Islet of Langerhans (tissue), 1 donor: Measurements from ENCODE around the genes CYTH3, ZDHHC4 and CCZ1B.

GRCh38 chr7:5527580-5527980 lies 2.8 kb downstream of the ACTB start:
- RRBS, result no CpG with 5 or more reads among the region's 14 CpGs

DNA sequence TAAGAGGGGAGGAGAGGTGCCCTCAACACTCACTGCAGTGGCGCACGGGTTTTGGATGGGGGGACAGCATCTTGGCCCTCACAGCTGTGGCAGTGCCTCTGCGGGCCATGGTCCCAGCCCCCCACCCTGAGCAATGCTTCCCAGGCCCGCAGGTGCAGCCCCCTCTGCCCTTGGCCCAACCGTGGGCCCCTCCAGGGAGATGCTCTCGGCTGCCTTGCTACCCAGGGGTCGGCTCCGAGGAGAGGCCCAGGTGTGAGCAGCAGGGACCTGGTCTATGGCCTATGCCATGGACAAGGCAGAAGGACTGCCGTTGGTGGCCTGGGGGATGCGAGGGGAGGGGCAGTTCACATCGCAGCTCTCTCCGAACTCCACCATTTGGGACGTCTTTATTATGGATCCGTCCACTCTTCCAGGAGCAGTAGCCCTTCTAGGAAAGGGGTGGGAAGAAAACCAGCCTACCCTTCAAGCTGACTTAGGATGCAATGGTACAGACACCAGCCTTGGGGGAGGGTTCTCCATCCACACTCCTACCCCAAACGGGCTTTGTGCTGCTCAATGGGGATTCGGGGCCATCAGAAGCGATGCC lies 29.8 kb downstream of the FSCN1 start:
- RRBS, result no CpG with 5 or more reads among the region's 17 CpGs

- RRBS, result no CpG with 5 or more reads among the region's 17 CpGs
Measured at GRCh38 chr7:5636285-5637521, 44.1 kb downstream of the FSCN1 start.

DNA sequence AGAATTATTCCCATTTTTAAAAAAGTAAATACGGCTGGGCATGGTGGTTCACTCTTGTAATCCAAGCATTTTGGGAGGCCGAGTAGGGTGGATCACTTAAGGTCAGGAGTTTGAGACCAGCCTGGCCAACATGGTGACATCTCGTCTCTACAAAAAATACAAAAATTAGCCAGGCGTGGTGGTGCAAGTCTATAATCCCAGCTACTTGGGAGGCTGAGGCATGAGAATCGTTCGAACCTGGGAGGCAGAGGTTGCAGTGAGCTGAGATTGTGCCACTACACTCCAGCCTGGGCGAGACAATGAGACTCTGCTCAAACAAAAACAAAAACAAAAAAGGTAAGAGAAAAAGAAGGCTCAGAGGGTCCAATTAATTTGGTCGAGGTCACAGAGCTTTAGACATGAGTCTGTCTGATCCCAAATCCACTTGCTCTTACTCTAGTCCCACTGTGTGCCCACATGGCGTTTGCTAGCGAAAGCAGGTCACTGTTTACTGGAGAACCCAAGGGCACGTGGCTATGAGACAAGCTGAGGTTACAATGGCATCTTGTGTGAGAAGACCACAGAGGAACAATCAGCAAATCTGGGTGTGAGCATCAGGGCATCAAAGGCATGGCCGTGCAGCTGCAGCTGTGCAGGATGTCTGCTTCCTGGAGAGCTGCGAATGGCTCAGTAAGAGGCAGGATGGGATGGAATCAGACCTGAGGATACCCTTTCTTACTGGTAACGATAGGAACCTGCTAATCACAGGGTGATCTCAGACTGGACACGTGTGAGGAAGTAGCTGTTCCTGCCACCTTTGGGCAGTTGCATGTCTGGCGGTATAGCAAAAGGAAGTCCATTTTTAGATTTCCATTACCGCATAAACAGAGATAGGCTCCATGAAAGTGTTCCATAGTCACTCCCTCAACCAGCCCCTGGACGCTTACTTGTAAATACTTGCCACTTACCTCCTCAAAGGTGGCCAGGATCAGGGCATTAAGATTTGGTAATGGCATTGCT lies 69.2 kb downstream of the FSCN1 start:
- RRBS, result no CpG with 5 or more reads among the region's 18 CpGs

GRCh38 chr7:6049771-6050157 lies 9.2 kb downstream of the EIF2AK1 start:
- RRBS, result no CpG with 5 or more reads among the region's 4 CpGs

DNA sequence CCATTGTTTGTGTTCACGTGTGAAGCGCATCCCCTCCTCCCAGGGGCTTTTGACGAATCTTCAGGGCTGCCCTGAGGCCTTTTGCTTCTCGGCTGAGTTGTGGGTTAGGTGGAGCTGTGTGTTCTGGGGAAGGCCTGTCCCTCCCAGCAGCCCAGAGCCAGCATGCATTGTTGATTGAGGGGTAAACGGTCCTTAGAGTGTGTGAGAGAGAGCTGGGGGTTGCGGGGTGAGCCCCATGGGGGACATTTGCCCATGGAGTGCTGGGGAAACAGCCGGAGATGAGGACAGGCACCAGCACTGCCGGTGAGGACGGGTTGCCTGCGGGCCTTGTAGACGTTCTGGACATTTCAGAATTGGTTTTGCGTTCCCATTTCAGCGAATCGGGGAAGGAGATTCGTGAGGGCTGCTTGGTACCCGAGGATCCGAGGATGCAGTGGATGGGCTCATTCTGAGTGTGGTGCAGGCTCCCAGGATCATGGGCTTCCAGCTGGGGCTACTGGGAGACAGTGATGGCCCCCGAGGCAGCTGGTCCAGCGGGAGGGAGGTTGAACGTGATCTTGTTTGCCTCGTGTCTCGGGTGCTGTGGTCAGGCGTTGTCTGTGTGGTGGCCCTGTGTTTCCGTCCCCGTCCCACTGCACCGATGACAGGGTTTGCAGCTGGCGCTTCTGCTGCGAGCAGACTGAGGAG lies 53.7 kb downstream of the USP42 start:
- RRBS, result no CpG with 5 or more reads among the region's 28 CpGs

- RRBS, result 3% methylated on average over 42 of the region's 93 CpGs
Measured at GRCh38 chr7:6272234-6272959, at the start of gene CYTH3. TSS of gene CYTH3 (minus strand) at chr7:6272624.

DNA sequence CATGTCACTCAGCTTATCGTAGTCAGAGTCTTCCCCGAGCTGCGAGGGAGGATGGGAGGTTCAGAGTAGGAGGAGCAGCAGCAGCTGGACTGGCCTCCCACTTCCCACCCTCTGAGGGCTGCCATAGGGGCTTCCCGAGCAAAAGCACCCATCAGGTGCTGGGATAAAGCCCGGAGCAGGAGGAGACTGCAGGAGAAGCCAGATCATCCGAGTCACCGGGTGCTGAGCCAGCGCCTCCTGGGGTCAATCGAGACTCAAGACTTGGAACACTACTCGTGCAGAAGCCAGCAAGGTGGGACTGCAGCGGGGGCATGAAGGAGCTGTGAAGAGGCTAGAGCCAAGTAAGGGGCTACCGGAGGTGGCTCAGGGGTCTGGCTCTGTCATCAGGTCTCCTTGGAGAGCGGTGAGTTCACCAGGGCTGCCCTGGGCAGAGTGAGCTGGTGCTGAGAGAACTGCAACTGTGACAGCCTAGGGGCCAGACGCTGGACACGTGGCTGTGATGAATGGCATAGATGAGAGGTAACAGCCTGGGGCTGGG lies 22.0 kb upstream of the KDELR2 start:
- RRBS, result no CpG with 5 or more reads among the region's 15 CpGs

DNA sequence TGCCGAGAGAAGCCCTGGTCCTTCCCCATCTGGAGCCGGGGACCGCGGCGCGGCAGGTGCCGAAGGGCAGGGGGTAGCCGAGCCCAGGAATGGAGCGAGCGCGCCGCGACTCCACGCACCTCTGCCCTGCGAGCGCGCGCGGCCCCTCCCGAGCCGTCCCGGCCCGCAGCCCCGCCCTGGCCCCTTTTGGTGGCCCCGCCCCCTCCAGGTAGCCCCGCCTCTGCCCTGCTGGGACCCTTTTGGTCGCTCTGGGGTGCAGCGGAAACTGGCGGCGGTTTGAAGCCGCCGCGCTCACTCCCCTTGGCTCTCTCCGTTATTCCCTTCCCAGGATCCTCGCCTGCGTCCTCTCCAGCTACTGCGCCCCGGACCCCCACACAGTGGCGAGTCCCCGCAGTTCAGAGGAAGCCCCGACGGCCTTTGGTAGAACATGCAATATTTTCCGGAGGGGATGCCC lies 20.2 kb downstream of the GRID2IP start:
- RRBS, result 6% methylated on average over 8 of the region's 43 CpGs

DNA sequence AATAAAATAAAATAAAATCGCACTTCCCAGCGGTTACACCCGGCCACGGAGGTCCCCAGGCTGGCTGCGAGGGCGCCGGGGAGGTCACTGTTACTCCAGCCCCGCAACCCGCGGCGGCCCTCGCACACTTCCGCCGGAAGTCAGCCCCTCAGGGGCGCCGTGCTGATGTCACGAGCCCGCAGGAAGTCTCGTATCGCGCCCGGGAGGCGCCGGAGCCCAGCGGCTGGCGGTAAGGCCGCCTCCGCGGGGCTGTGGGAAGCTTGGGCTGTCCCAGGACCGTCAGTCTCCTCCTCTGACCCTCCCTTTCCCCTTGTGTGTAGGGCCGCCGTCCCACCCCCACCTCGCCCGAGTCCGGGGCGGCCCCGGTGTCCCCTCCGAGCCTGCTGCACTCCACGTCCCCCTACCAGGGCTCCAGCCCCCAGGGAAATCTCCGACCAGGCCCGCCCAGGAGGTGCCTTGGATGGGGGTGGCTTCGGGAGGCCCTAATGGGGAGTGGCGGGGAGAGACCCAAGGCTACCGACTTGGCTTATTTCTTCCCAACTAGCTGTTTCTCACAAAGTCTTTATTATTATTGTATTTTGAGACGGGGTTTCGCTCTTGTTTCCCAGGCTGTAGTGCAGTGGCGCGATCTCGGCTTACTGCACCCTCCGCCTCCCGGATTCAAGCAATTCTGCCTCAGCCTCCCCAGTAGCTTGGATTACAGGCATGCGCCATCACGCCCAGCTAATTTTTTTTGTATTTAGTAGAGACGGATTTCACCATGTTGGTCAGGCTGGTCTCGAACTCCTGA lies at the start of gene ZDHHC4:
TSS of gene ZDHHC4 (plus strand) at position 185 of the 790 bp plus-strand sequence.
- RRBS, result 3% methylated on average over 22 of the region's 55 CpGs

DNA sequence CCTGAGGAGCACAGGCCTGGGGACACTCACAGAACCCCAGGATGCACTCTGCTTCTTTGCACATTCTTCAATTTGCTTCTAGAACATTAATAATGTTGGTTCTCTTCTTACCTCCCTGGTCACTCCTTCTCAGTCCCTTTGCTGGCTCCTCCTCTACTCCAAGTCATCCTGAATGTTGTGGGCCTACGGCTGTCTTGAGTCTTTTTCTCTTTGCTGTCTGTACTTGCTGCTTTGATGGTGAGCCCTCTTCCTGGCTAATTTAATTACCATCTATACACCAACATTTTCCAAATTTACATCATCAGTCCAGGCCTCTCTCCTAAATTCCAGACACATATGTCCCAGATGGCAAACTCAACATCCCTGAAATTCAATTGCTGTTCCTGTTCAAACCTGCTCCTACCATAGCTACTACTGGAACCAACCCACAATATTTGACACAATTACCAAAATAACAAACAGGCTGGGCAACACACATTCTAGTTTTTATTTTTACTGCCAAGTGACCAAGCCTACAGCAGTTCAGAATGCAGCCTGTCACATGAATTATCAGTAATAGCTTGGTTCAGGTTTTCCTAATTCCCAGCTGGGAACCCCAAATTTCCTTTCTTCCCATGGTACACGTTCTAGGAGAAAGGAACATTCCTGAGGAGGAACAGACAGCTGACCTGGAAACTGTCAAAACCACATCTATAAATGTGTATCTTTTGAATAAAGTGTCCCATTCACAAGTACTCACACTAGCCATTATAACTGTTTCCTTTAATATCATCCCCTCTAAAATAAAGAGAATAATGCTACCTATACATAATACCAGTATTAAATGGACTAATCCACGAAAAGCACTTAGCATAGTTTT lies 8.4 kb downstream of the ZNF12 start:
- RRBS, result no CpG with 5 or more reads among the region's 3 CpGs

DNA sequence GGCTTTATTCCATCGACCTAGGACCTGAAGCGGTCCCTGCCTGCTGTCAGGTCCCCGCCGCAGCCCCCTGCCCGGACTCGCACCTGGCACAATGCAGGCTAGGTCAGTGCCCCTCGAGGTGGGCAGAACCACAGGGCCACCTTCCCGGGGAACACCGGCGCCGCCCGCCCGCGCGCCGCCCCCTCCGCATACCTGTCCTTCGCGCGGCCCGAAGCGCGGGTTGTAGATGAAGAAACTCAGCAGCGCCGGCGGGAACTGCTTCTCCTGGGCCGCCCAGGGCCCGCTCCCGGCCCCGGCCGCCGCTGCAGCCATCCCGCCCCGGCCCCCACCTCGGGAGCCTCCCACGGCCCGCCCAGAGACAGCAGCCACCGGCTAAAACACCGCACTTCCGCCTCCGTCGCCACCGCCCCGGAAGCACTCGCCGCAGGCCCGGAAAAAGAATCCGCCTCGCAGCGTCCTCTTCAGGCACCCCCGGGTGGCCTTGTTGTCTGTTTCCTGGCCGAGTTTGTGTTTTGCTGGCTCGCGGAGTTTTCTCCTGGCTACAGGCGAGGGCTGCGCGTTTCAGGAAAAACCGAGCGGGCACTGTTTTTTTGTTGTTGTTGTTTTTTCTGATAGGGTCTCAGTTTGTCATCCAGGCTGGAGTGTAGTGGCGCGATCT lies at the start of gene CCZ1B:
TSS of gene CCZ1B (minus strand) at position 390 of the 658 bp plus-strand sequence.
- RRBS, result no CpG with 5 or more reads among the region's 61 CpGs

- RRBS, result no CpG with 5 or more reads among the region's 6 CpGs
Measured at GRCh38 chr7:7187362-7188092, 5.2 kb downstream of the C1GALT1 start.

- RRBS, result no CpG with 5 or more reads among the region's 4 CpGs
Measured at GRCh38 chr7:7568982-7569418, 2.3 kb downstream of the MIOS start.

GRCh38 chr7:7582431-7583653 lies 16.2 kb downstream of the MIOS start:
- RRBS, result no CpG with 5 or more reads among the region's 6 CpGs

DNA sequence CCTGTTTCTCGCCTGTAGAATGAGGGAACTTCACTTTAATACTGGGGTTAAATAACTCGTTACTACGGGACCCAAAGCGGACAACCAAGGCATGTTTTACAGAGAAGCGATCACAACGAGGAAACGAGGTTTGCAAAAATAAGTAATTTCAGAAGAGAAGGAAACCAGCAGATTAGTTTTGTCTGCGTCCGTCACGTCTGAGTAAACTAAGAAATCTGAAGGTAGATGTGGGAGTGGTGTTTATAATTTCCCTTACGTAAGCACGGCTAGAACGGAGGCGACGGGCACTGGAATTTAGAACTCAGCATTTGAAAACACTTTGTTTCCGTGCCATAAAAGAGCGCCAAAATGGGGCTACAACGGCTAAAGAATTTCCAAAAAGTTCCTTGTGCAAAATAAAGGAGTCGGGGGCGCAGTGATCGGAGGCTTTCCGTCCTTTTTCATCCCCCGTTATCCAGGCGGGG lies 715 bp upstream of the UMAD1 start:
- RRBS, result no CpG with 5 or more reads among the region's 24 CpGs

DNA sequence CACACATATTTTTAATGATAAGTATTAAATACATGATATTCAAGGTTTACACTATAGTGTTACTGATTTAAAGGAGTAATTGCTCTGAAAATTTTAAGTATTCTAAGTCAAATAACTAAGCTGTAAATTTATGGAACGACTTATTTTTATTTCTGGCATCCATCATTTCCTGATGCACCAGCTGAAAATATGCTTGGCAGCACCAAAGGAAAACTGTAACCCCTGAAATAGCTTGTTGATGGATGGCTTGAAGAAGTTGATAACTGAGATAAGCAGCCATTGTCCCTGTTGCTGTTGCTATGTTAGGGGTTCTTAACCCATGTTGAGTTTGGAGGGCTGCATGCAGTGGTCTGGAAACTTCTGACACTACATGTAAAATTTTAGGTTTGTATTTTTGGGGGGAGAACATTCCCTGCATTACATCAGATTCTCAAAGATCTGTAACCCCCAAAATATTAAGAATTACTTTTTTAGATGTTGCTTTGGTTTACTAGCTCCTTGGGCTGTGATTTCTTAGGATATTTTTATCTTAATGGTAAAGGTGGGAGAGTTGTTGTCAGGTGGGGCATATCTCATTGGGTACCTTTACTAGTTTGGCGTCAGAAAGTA lies 30.6 kb downstream of the RPA3 start:
- RRBS, result no CpG with 5 or more reads among the region's 2 CpGs

DNA sequence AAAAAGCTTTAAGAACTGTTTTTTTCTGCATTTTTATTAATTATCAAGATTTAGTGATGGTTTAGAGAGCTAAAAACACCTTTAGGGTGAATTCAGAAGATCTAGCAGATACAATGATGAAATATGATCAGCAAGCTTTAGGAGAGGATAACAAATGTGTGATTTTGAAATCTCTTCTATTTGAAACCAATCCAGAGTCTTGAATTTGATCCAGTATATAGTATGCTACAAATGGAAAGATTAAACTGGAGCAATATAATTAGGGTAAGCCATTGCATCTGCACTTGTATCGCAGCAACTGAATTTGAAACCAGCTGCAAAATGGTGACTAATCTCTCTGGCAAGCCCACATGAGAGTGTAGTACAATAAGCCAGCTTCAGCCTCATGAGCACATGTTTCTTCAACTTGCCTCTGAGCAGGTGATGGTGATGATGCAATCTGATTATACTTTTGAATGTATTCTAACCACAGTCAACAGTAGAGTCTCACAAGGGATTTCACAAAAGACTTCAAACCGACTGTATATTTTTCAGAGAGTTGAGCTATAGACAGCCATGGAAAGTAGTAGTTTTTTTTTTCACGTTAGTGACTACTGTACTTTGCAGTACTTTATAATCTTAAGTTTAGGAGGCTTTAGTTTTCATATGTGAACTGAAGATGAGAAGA lies 800 bp upstream of the RPA3 start:
- RRBS, result no CpG with 5 or more reads among the region's 3 CpGs

DNA sequence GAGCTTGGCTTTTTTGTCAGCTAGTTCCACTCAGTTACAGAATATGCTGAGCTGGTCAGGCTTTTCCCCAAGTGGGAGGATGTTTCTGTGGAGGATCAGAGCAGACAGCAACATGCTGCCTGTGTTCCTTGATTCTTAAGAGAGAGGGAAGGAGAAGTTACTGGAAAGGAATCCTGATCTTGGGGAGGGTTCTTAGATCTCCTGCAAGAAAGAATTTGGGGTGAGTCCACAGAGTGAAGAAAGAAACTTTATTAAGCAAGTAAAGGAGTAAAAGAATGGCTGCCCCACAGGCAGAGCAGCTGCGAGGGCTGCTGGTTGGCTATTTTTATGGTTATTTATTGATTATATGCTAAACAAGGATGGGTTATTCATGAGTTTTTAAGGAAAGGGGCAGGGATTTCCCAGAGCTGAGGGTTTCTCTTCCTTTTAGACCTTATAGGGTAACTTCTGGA lies 76.9 kb upstream of the RPA3 start:
- RRBS, result no CpG with 5 or more reads among the region's 1 CpG

- RRBS, result no CpG with 5 or more reads among the region's 1 CpG
Measured at GRCh38 chr7:7812146-7812505, 93.7 kb upstream of the RPA3 start.